Measurements from ENCODE around the genes TNRC6C and C17orf99.

GRCh38 chr17:77423293-77424451 lies 142.4 kb downstream of the SEPTIN9 start:
- PRO-cap: unidirectional peak, plus-strand start at chr17:77424151

- PRO-cap: unidirectional peak, minus-strand start at chr17:77437111
Measured at GRCh38 chr17:77436809-77437208, 155.5 kb downstream of the SEPTIN9 start.

DNA sequence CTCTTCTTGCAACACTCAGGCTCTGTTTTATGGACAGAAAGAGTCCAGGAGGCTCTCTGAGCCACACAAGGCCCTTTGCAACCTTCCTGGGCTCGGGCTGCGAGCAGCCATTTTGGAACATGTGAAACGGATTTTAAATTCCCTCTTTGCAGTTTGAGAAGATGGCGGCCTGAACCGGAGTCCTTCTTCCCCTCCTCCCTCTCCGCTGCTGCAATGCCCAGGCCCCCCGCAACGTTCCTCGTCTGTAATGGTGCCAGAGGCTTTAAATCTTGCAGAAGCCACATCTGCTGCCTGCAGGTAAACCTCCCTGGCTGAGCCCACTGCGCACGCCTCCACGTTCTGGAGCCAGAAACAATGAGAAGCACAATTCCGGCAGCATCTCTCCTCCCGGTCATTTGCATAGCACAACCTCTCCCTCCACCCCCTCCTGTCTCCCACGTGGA lies 245.6 kb downstream of the SEPTIN9 start:
- PRO-cap: no peak

DNA sequence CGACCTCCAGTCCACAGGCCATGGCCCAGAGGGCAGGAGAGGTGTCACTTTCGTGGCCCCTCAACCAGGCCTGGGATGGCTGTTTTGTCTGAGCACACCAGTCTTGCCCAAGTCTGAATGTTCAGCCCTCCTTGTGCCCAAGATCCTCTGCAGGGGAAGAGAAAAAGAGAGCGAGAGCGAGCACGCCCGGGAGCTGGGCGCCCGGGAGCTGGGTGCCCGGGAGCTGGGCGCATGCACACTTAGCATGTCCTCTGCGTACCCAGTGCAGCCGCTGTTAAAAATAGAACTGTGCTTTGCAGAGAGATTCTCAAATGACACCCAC lies 273.8 kb downstream of the SEPTIN9 start:
- PRO-cap: no peak

DNA sequence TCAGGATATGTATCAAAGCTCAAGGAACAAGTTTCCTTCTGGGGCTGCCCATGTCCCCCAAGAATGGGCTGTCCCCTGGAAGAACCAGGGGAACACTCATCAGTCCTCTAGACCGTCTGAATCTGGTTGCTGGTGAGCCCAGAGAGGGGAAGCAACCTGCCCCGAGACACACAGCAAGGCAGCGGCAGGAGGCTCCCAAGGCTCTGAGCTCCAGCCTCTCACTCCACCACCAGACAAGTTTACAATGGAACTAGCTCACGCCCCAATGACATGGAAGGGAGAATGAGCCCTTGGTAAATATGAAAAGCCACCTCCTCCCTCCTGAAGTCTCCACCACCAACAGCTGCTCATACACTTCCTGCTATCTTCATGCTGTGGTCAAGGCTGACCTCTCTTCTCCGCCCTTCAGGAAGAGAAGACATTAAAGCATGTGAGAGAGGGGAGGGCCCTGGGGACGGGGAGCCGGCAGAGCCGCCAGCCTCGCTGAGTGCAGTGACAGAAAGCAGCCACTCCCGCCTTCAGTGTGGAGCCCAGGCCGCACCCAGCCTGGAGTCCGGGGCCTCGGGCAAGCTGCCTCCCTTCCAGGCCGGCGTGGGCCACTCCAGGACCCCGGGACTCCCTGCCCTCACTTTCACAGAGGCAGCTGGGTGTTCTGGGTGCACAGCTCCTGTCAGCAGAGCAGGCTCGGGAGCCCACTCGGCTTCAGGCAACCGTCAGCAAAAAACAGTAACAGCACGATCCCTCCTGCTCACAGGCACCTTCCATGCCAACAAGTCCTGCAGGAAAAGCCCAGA lies 94.8 kb upstream of the TNRC6C start:
- PRO-cap: bidirectional peak, plus-strand start at position 486 of the sequence, minus-strand start at position 220 of the sequence

GRCh38 chr17:77958549-77959530 lies at the start of gene TNRC6C:
Gene TNRC6C (plus strand): TSS chr17:77958703.
- PRO-cap: bidirectional peak, plus-strand start at chr17:77958703, minus-strand start at chr17:77958442; bidirectional peak, plus-strand start at chr17:77959460, minus-strand start at chr17:77959306

DNA sequence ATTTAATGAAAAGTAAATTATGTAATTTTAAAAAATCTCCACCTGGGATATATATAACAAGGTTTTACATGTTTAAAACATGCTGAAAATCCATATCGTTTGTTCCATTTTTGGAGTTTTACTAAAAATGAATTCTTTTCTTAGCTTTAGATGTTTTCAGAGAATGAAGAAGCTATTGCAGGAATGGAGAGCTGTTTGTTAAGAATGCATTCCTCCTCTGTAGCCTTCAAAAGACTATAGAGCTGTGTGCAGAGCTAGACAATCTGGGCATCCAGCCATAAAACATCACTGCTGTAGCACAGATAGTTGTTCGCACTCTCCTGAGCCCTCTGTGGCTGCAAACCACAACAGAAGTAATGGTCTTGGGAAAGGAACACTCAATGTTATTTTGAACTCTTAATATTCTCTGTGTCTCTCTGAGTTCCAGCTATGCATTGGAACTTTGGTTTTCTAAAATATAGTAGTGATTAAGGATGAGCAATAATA lies 4.9 kb downstream of the TNRC6C start:
- PRO-cap: unidirectional peak, minus-strand start at position 228 of the sequence

DNA sequence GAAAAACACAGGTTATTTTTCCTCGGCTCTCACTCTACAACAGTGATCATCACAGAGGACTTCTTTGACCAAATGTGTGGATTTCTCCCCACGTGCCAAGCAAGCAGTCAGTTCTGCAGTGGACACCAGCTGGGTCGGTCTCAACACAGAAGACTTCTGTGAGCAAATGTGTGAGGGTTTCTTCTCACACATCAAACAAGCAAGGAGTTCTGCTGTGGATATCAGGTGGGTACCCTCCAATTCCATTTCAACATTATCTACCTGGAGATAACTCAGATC lies 21.8 kb downstream of the TNRC6C start:
- PRO-cap: no peak

GRCh38 chr17:78003841-78004506 lies 45.5 kb downstream of the TNRC6C start:
- PRO-cap: no peak

GRCh38 chr17:78126833-78128093 lies 1.3 kb downstream of the TMC6 start:
- PRO-cap: bidirectional peak, plus-strand start at chr17:78127625, minus-strand start at chr17:78127340

DNA sequence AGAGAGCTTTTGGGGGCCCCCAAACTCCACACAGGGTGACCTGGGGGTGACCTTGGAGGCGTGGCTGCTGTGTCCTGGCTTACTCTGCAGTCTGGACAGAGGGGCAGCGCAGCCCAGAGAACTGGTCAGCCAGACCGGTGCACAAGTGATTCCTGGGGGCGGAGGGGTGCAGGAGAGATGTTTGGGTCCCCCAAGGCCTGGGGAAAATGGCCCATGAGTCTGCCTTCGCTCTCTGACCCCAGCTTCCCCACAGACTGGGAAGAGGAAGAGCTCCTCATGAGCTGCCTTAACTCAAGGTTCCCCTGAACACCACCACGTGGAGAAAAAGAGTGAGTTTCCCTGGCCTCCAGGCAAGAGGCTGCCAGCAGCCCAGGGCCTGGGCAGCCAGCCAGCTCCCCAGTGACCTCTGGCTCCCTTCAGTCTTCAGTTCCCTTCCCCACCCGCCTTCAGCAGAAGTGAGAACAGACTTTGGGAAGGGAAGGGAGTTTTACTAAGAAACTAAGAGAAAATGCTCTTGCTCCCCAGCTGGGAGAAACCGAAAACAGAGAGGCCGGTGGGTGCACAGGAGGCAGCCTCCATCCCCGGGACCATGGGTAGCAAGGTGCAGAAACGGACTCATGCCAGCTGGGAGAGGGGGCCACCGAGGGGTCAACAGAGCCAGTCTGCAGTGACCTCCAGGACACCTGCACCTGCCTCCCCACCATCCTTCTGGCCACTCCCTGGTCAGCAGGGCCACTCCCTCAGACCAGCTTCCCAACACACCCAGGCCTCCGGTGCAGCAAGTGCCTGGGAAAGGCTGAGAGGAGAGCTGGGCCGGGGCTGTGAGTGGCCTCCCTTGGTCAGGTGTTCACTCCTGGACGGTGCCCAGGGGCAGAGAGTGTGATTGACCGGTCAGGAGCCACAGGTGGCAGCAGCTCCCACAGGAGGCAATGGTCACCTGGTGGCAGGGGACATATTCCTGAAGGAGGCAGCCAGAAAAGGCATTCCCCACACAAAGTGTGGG lies 1.8 kb upstream of the C17orf99 start:
- PRO-cap: bidirectional peak, plus-strand start at position 535 of the sequence, minus-strand start at position 251 of the sequence

- PRO-cap: no peak
Measured at GRCh38 chr17:78146053-78146598, at the start of gene C17orf99. Gene C17orf99 (plus strand): TSS chr17:78146385.

DNA sequence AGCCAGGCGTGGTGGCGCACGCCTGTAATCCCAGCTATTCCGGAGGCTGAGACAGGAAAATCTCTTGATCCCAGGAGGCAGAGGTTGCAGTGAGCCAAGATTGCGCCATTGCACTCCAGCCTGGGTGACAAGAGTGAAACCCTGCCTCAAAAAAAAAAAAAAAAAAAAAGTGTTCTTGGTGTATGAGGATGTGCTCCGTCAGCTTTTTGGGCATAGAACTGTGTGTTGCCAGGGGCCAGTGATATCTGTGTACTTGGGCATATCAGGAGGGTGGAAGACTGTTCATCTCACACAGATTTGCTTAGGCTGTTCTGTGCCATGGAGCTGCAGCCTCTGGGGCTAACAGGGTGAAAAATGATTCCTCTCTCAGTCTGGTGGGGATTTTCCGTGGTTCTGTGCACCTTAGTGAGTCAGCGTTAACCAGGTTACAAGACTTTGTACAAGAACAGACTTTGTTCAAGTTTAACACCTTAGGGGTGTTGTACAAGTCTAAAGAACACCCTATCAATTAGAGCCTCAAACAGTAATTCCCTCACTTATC lies 1.2 kb upstream of the PGS1 start:
- PRO-cap: no peak

- PRO-cap: bidirectional peak, plus-strand start at chr17:78378933, minus-strand start at chr17:78378871; bidirectional peak, plus-strand start at chr17:78379335, minus-strand start at chr17:78379153
Measured at GRCh38 chr17:78378795-78379483, 490 bp downstream of the PGS1 start.

GRCh38 chr17:78442600-78443250 lies 64.3 kb downstream of the PGS1 start:
- PRO-cap: bidirectional peak, plus-strand start at chr17:78442856, minus-strand start at chr17:78442726

DNA sequence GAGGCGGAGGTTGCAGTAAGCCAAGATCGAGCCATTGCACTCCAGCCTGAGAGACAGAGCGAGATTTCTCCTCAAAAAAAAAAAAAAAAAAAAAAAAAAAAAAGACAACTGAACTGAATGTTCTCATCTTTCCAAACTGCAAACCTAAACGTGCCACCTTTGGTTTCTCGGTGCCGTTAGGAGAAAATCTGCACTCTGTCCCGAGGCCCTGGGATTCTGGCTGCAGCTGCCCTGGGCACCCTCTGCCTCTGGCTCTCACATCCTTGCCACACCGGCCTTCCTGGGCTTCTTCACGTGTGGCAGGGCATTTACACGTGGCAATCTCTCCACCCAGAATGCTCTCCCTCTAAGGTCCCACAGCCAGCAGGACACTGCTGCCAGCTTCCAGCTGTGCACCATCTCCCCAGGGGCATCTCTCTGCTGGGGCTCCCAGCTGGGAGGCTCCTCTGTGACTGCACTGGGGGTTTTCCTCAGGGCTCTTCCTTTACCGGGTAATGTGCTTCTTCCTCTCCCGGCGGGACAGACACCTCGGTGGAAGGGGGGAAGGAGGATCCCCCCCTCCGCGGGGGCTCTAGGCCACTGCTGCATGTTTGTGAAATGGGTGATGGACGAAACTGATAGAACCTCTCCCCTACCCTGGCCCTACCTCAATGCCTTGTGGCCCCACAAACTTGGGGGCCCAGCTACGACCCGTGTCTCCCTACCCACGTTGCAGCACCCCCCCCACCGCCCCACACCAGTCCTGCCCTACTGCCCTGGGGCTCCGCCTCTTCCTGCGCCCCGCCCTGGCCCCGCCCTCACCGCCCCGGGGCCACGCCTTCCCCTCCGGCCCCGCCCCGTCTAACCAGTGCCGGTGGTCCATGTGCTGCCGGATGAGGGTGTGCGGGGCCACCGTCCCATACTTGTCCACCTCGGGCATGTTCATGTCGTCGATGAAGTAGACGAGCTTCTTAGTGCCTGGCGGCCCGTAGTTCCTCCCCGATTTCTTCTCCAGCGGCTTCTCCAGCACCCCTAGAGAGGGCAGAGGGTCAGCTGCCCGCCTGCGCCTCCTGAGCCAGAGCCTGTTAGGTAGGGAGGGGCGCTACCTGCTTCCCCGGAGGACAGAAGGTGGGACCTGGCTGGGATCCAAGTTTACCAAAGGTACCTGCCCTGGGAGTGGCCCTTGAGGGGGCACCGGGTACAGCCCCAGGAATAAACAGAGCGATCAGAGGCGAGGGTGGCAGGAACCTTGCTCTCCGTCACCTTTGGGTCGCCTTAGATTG lies 92.7 kb downstream of the DNAH17 start:
- PRO-cap: no peak

DNA sequence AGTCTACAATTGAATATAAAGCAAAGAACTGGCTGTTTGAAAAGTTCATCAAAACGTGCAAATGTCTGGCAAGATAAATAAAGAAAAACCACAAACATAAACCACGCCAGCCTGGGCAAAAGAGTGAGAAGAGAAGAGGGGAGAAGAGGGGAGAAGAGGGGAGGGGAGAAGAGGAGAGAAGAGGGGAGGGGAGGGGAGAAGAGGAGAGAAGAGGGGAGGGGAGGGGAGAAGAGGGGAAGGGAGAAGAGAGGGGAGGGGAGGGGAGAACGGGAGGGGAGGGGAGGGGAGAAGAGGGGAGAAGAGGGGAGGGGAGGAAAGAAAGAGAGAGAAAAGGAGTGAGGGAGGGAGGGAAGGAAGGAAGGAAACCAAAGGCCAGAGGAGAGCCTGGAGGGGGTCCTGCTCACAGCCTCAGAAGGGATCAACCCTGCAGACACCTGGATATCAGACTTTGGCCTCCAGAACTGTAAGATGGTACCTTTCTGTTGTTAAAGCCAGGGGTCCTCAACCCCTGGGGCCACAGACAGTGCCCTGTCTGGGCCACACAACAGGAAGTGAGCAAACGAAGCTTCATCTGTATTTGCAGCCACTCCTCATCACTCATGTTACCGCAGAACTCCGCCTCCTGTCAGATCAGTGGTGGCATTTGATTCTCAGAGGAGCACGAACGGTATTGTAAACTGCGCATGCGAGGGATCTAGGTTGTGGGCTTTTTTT lies 54.5 kb upstream of the DNAH17 start:
- PRO-cap: unidirectional peak, minus-strand start at position 553 of the sequence

- PRO-cap: unidirectional peak, plus-strand start at chr17:78639176
Measured at GRCh38 chr17:78638801-78639273, 61.6 kb upstream of the DNAH17 start.

DNA sequence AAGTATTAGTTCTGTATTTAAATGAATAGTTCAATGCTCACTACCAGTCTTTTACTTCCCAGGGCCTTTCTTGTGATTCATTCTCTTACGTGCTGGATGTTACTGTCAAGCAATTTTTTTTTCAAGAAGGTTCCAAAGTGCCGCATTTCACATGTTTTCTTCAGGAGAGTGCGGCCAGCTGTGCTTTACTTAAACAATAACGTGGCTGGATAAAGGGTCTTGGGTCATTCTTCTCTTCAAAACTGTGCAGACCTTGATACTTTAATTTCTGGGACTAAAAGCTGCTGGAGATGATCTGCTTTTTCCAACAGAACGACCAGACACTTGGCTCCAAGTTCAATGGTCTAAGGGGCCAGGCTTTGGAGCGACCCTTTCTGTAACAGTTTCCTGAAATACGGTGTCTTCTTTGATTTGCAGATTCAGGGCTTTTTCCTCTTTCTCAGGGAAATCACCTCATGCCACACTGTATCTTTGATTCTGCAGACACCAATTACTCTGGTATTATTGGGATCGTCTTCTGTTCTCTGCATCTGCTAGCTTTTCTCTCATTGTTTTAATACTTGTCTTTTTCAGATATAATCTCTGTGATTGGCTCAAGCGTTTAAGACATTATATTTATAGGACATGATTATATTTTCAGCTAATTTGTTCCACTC lies 96.3 kb downstream of the CYTH1 start:
- PRO-cap: no peak

DNA sequence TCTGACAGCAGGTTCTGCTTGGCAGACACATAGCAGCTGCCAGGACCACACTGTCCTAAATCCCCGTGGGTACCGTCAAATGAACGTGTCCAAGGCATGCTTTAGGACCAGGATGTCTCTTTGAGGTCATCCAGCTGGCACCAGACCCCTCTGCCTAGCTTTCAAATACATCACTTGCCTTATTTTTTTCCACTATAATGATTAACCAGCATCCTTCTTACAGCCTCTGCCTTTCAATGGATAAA lies 64.4 kb downstream of the CYTH1 start:
- PRO-cap: no peak

All from vermiform appendix (tissue), 1 donor.